Cytotoxic T cell (primary cell): Measurements from ENCODE around the genes VAMP4, SUCO and FASLG.

GRCh38 chr1:171741690-171742288 lies at the start of gene VAMP4:
VAMP4 (minus strand) TSS chr1:171742065.
- PRO-cap, 2 experiments: peak in 1 of 2 experiments; most common plus-strand start chr1:171742156 (in 1); most common minus-strand start chr1:171742065 (in 1)

DNA sequence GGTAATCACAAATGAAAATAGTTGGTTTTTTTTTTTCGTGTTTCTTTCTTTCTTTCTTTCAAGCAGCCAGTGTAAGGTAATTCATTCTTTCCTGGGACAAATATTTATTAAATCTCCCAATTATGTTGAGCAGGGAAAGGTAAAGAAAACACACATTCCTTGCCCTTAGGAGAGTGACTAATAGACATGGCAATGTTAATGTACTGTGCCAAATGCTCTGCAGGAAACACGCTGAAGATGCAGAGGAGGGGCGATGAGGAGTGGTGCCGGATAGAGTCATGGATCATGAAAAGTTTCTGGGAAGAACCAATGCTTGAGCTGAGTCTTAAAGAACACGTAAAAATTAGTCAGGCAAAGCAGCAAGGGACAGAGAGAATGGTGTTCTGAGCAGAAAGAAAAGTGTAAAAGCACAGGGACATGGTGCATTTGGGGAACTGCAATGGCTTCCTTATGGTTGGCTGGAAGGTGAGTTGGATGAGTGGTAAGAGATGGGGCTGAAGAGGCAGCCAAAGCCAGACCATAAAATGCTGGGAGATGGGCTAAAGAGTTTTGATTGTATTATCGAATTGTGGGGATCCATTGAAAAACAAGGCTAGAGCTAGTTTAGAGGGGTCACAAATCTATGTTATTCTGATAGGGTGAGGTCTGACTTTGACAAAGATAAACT lies 199.3 kb downstream of the DNM3 start:
- PRO-cap, 2 experiments: no peak in any of the 2 experiments

DNA sequence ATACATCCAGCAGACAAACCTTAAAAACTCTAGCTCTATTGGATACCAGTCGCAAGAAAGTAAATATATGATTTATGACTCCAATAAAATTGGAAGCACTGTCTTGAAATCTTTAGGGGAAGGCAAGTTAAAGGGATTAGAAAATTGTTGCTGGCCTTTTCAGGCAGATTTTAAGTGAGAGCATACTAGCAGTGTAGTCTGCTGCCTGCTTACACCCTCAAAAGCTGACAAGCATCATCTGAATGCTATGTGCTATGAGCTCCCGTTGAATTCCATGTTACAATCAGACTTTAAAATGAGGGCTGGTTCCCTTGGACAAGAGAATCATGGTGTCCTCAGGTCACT lies 271.2 kb upstream of the C1orf105 start:
- PRO-cap, 2 experiments: no peak in any of the 2 experiments

DNA sequence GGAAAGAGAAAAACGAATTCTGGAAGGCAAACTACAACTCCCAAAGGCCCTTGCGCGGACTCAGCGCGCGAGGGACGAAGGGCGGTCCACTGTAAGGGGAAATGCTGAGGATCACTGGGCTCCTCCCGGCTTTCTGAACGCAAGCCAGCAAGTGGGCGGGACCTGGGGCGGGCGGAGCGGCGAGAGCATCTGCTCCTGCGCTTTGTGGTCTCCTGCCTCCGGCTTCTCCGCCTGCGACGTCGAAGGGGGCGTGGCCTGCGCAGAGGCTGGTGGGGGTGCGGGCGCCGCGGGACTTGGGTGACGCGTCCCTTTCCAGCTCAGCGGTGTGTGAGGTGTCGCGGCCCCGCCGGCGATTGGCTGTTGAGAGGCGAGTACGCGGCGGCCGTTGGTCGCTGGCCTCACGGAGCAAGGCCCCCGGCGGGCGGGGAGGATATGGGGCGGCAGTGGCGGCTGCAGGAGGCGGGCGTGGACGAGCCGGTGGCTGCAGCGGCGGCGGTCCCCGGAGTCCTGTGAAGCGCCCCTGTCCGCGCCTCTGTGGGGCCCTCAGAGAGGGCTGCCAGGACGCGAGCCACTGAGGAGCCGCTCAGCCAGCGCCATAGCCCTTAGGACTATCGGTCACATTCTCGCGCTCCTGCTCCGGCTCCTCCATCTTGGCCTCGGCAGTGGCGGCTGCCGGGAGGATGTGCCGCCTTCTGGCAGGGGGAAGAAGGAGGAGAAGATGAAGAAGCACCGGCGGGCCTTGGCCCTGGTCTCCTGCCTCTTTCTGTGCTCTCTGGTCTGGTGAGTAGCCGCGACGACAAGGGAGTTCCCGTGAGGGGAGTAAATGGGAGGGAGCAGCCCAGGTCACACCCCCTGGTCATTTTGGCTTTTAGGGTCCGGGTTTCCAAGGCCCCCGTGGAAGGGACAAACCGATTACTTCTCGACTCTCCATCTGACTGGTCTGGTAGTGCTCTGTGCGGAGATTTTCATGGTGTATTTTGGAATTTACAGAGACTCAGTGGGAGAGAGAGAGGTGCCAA lies at the start of gene SUCO:
Gene SUCO (plus strand): TSS at position 433 of the 1,019 bp plus-strand sequence.
- PRO-cap, 2 experiments: peak in 2 of 2 experiments; most common plus-strand start position 443 of the sequence (in 2); most common minus-strand start position 774 of the sequence (in 2)

GRCh38 chr1:172544648-172545720 lies 12.0 kb downstream of the SUCO start:
- PRO-cap, 2 experiments: no peak in any of the 2 experiments

DNA sequence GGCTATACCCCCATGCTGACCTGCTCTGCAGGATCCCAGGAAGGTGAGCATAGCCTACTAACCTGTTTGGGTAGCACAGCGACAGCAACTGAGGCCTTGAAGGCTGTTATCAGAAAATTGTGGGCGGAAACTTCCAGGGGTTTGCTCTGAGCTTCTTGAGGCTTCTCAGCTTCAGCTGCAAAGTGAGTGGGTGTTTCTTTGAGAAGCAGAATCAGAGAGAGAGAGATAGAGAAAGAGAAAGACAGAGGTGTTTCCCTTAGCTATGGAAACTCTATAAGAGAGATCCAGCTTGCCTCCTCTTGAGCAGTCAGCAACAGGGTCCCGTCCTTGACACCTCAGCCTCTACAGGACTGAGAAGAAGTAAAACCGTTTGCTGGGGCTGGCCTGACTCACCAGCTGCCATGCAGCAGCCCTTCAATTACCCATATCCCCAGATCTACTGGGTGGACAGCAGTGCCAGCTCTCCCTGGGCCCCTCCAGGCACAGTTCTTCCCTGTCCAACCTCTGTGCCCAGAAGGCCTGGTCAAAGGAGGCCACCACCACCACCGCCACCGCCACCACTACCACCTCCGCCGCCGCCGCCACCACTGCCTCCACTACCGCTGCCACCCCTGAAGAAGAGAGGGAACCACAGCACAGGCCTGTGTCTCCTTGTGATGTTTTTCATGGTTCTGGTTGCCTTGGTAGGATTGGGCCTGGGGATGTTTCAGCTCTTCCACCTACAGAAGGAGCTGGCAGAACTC lies at the start of gene FASLG:
Gene FASLG (plus strand): TSS at position 303 of the 743 bp plus-strand sequence.
- PRO-cap, 2 experiments: peak in 2 of 2 experiments; most common plus-strand start position 303 of the sequence (in 2)

GRCh38 chr1:172670668-172671237 lies 11.8 kb downstream of the FASLG start:
- PRO-cap, 2 experiments: no peak in any of the 2 experiments

DNA sequence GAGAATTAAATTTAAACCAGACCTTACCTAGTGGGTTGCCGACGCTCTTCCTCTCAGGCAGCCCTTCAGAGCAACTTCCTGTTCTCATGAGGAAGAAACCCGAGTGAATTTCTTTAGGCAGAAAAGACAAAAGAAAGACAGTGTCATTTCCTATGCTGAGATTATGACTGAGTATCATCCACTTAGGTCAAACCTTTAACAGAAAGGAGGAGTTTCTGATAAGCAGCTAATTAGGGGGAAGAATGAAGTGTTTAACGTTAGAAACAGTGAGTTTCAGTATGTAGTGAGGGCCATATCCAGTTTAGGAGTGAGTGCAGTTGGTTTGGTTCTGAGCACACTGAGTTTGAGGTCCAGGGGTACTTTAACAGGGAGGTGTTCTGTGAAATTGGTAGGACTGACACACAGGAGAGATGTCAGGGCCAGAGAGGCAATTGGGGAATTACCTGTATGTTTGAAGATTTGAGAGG lies 38.7 kb downstream of the FASLG start:
- PRO-cap, 2 experiments: peak in 2 of 2 experiments; most common plus-strand start position 260 of the sequence (in 1); most common minus-strand start position 88 of the sequence (in 1)

- PRO-cap, 2 experiments: no peak in any of the 2 experiments
Observed at GRCh38 chr1:172986587-172987207, 64.0 kb downstream of the TNFSF18 start.

DNA sequence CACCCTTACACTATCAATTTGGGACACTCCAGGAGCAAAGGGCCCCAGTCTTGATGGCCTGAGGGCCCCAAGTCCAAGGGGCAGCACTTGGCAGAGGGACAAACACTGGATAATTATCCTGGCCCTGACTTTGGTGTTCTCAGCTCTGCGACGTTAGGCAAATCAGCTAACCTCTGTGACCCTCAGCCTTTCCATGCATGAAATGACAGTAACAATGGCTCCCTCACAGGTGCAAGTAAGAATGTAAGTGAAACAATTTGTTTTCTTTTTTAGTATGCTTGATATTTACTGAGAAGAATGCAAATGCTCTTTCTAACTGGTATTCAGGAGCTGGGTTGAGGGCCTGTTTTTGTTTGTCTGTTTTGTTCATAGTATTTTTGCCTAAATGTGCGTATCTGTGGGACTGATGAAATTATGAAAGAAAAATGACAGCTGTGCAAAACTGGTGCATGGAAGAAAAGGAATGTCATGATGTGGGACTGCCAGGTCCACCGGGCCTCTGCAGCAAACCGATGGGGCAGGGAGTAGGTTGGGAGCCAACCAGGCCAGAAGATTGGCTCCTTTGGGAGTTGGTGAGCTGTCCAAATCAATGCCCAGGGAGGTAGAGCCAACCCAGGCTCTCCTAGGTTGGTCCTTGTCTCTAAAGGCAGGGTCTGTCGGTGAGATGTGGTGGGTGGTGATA lies 61.5 kb upstream of the PRDX6 start:
- PRO-cap, 2 experiments: no peak in any of the 2 experiments

DNA sequence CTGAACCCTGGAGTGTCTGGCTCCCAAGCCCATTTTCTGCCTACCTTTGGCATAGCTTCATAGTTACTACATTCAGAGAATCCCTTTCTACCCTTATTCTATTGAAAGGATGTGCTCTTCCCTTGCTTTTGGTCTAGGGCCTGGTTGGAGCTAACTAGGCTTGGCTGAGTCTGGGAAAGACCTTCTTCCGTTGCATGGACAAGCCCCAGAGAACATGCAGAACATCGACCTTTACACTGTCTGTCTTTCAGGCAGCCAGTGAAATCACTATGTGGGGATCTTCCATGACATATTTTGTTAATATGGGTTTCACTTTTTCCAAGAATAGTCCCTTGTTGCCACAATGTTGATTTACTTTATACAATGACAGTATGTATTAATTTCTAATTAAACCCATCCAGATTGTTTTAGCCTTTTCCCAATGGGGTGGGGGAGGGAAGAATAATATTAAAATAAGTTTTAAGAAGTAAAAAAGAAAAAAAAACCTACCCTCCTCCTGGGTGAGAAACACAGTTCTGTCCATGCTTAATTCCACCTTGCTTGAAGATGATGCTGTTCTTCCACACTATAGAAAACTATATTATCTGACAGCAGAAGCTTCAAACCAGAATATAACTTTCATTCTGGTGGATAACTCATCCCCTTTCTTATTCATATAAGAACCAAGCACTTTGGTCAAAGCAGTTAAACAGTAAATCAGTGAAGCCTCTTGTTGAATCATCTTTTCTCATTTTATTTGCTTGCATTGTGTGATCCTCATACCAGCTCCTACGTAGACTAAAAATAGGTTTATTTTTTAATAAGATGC lies 37.0 kb upstream of the PRDX6 start:
- PRO-cap, 2 experiments: no peak in any of the 2 experiments

- PRO-cap, 2 experiments: no peak in any of the 2 experiments
Observed at GRCh38 chr1:173475056-173475666, 2.0 kb upstream of the PRDX6 start.

DNA sequence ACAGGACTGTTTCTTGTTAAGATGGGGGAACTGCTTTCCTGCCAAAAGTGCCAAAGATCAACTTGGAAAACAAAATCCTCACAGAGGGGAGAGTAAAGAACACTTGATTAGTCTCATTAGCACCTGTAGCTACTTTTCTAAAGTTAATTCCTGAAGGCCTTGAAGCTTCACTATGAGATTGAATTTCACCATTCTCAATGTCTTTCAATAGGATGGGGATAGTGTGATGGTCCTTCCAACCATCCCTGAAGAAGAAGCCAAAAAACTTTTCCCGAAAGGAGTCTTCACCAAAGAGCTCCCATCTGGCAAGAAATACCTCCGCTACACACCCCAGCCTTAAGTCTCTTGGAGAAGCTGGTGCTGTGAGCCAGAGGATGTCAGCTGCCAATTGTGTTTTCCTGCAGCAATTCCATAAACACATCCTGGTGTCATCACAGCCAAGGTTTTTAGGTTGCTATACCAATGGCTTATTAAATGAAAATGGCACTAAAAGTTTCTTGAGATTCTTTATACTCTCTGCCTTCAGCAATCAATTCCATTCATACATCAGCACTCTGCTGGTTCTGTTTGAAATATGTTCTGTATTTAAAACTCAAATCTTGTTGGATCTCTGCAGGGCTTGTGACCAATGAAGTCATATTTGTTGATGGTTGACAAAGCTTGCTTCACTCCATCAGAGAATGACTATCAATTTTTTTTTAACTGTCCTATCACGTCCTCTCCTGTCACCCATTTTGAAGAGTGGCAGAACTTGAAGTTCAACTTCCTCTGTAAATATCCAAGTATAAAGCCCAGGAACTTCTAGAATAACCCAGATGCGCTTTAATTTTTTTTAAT lies 10.6 kb downstream of the PRDX6 start:
- PRO-cap, 2 experiments: no peak in any of the 2 experiments

- PRO-cap, 2 experiments: no peak in any of the 2 experiments
Observed at GRCh38 chr1:173489159-173489842, 12.2 kb downstream of the PRDX6 start.

DNA sequence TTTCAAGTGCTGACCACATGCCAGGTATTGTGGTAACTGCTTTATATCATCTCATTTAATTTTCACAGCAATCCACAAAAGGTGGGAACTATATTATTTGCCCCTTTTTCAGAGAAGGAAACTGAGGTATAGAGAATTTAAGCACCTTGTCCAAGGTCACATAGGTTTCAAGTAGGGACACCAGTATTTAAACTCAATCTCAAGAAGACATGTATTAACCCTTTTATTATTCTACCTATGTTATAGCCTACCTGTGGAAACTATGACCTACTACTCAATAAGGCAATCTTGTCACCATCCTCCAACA lies 10.2 kb downstream of the TEX50 start:
- PRO-cap, 2 experiments: peak in 1 of 2 experiments; most common minus-strand start position 79 of the sequence (in 1)

DNA sequence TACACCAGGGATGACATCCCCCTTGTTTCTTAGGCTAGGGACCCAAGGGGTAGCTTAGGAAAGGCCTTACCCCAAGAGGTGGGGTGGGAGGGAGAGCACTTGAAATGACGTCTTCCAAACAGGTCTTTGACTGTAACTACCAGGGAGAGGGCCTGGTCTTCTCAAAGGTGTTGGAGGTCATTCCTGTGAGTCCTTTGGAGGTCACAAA lies 253 bp downstream of the SERPINC1 start:
- PRO-cap, 2 experiments: no peak in any of the 2 experiments

GRCh38 chr1:173947184-173947810 lies 30.2 kb upstream of the SERPINC1 start:
- PRO-cap, 2 experiments: no peak in any of the 2 experiments

- PRO-cap, 2 experiments: no peak in any of the 2 experiments
Observed at GRCh38 chr1:174238702-174239394, 79.5 kb downstream of the RABGAP1L start.

- PRO-cap, 2 experiments: no peak in any of the 2 experiments
Observed at GRCh38 chr1:174265136-174265839, 106.0 kb downstream of the RABGAP1L start.

GRCh38 chr1:174471739-174472365 lies 24.1 kb downstream of the GPR52 start:
- PRO-cap, 2 experiments: no peak in any of the 2 experiments